OVCAR3 (cell line): ENCODE results near the genes PPT1 and RLF.

- RRBS: no CpG with 5 or more reads among the region's 11 CpGs
Measured at GRCh38 chr1:39816740-39817265, 28.1 kb upstream of the BMP8B start.

- RRBS: no CpG with 5 or more reads among the region's 6 CpGs
Measured at GRCh38 chr1:39926339-39926847, 24.7 kb upstream of the MYCL start.

DNA sequence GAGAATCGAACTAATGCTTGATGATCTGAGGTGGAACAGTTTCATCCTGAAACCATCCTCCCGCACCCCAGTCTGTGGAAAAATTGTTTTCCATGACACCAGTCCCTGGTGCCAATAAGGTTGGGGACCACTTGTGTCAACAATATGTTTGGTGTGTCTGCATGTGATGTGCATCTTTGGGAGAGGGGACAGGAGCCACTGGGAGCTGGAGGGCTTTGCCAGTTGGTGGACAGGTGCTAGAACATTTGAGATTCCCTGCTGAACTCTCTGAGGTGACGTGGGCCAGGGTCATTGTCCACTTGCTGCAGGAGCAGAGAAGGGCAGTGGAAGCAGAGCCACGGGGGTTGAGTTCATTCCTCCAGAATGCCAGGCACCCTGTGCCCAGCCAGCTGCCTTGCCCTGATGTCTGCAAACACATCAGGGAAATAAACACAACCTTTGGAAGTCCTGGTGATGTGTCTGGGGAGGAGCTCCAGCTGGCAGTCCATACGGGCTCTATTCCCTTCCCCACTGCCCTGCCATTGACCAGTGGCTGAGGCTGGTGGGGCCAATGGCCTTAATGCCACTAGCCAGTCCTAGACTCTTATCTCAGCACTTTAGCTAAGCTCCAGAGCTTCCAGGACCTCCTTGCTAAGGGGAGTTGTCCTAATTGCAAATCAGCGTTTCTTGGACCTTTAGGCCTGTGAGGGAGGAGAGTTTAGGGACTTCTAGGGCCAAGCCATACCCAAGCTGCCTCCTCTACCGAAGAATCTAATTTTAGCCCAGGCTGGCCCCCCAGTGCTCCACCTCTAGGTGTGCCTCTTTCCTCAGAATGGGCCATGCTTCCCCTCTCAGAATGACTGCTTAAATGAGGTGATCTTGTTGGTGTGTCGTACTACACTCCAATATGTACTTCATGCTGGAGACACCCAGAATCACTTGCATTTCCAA is 26.1 kb upstream of the MFSD2A start:
- RRBS: no CpG with 5 or more reads among the region's 8 CpGs

DNA sequence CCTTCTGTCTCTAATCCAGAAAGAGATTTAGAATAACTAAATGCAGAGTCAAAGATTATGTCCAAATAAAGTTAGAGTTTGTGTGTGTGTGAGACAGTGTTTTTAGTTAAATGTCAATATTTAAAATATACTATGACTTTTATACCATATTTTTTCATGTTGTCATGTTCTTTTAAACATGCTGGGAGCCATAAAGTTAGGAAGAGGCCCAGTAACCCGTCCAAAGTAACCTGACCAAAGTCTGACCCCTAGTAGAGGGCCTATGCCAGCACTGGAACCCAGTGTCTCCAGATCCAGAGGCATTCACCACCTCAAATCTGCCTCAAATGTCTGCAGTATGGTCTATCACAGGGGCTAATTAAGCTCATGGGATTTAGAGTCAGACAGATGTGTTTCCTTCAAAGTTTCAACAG is 1.6 kb upstream of the CAP1 start:
- RRBS: no CpG with 5 or more reads among the region's 1 CpG

GRCh38 chr1:40059907-40060405 is 19.4 kb downstream of the CAP1 start:
- RRBS: no CpG with 5 or more reads among the region's 5 CpGs

- RRBS: 4% methylated on average over 22 of the region's 57 CpGs
Measured at GRCh38 chr1:40096471-40097528, at the start of gene PPT1. TSS of gene PPT1 (minus strand) at chr1:40097252.

DNA sequence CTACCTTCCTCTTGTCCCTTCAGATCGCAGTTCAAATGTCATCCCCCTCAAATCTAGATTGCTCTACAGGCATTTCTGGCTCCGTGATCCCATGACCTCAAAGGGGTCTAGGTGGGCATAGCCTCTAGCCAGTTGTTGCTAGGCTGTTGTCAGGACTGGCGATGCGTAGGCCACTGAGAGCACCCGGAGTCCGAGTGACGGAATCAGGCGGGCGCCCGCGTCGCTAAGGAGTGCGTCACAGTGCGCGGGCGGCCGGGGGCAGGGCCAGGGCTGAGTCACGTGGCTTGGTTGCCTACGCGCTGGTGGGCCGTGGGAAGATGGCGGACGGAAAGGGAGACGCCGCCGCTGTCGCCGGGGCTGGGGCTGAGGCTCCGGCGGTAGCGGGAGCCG is at the start of gene RLF:
TSS of gene RLF (plus strand) at position 305 of the 390 bp plus-strand sequence.
- RRBS: 4% methylated on average over 15 of the region's 32 CpGs

- RRBS: no CpG with 5 or more reads among the region's 2 CpGs
Measured at GRCh38 chr1:40215434-40216079, 32.2 kb upstream of the TMCO2 start.

DNA sequence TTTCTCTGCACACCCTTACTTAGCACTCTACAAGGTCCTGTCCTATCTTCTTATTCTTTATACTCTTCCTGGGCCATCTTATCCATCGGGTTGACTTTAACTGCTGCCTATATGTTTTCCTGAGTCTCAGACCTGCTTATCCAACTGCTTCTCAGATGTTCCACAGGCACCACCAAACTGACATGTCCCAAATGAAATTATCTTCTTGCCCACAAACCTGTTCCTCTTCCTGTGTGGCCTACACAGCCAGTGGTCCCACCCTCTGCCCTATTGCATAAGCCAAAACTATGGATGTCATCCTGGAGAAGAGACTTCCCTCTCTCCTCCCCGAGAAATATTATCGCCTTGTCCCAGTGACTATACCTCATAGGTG is 22.8 kb upstream of the COL9A2 start:
- RRBS: no CpG with 5 or more reads among the region's 3 CpGs

- RRBS: no CpG with 5 or more reads among the region's 7 CpGs
Measured at GRCh38 chr1:40399803-40401017, 26.7 kb downstream of the SMAP2 start.

DNA sequence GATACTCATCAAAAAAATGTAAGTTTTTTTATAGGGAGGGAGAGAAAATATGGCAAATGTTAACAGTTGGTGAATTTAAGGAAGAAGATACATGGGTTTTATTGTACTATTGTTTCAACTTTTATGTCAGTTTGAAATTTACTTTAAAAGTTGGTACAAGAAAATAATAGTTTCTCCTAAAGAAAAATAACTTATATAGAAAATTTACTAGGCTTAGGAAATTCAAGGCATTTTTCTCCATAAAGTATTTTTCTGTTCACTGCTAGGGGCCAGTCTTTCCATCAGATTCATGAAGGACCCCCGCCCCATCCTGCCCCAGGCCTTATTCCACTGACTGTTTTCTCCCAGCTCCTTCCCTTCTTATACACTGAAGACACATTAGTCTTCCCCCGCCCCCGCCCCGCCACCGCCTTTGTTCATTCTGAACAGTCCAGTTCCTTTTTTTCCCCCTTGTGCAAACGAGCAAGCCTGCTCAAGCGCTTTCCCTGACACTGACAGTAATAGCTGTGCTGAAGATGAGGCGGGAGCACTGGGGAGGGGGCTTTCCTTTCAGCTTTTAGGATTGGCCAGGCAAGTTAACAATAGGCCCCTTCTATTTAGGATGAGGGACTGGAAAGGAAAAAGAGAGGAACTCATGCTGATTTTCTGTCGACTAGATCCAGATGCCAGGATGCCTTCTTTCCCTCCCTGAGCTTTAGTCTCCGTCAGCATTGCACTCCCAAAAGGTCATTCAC is 29.0 kb upstream of the ZFP69B start:
- RRBS: no CpG with 5 or more reads among the region's 10 CpGs

DNA sequence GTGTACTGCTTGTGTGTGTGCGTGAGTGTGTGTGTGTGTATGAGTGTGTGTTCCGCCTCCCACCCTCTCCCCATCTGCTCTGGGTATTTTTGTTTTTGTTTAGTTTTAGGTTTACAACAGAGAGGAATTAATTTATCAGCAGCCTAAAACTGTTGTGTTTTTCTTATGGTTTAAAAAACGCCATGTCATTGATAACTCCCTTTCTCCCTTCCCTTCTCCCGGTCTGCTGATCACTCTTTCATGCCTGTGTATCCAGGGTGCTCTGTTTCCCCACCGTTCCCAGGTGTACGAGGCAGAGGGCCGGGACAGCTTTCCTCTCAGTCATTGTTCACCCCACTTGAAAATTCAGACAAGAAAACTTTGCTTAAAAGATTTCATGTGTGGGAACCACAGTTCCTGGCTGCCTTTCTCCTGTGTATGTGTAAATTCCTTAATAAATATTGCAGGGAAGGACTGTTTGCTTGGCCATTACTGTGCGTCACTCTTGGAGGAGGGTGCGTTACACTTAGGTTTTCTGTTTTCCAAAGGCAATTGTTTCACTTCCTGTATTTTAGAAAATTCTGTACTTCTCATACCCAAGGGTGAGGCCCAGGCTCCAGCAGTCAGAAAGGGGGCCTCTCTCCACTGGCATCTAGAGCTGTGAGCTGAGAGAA is 27.3 kb upstream of the ZFP69B start:
- RRBS: 100% methylated on average over 4 of the region's 9 CpGs

GRCh38 chr1:40450870-40451441 is 680 bp downstream of the ZFP69B start:
- RRBS: no CpG with 5 or more reads among the region's 10 CpGs

- RRBS: no CpG with 5 or more reads among the region's 19 CpGs
Measured at GRCh38 chr1:40782464-40783003, 1.1 kb upstream of the KCNQ4 start.

- RRBS: no CpG with 5 or more reads among the region's 2 CpGs
Measured at GRCh38 chr1:40990329-40990861, 10.9 kb downstream of the CTPS1 start.

DNA sequence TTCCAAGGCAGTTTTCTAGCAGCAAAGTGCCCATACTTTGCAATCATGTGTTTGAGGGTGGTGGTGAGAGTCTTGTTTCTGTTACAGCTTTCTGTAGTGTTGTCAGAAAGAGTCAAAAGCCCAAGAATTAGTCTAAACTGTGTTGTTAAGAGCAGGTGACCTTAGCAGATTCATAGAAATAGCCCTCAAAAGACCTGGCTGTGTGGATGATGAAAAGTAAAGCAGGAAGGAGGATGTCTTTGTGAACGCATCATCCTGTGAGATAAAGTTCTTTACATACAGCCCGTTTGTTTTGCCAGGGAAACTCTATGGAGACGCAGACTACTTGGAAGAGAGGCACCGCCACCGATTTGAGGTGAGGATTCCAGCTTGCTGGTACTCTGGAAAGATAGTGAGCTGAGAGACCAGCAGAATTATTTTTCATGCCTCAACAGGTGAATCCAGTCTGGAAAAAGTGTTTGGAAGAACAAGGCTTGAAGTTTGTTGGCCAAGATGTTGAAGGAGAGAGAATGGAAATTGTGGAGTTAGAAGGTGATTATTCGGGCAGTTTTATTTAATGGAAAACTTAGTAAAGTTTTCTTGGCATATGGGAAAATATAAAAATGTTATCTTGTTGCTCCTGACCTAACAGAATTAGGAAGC is 13.0 kb downstream of the SLFNL1 start:
- RRBS: no CpG with 5 or more reads among the region's 6 CpGs

DNA sequence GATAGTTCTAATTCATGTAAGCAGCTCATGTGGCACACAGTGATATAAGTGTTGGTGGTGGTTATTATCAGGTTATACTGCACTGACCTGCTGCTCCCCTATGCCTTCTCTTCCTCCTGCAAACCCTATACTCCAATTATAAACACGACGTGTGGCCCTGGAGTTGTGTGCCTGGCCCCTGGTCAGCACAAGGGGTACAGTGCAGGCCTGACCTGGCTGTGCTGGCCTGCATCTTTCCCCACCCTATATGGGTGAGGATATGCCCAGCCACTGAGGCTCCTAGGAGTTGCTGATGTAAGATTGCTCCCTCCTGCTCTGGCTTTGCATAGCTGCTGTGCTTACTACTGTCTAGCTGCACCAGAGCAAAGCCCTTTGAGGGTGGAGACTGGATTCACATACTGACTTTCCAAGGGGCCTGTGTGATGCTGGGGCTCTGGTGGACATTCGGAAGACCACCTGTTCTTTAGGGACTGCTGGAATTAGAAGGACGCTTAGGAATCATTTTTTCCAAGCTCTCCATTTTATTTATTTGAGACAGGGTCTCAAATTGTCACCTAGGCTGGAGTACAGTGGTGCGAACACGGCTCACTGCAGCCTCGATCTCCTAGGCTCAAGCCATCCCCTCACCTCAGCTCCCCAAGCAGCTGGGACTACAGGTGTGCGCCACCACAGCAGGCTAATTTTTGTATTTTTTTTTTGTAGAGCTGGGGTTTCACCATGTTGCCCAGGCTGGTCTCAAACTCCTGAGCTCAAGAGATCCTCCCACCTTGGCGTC is 4.9 kb upstream of the SLFNL1 start:
- RRBS: no CpG with 5 or more reads among the region's 9 CpGs

GRCh38 chr1:41035095-41035756 is 13.7 kb upstream of the SLFNL1 start:
- RRBS: no CpG with 5 or more reads among the region's 3 CpGs

- RRBS: no CpG with 5 or more reads among the region's 1 CpG
Measured at GRCh38 chr1:41170542-41171587, 71.2 kb downstream of the SCMH1 start.

GRCh38 chr1:41341912-41342527 is 99.9 kb upstream of the SCMH1 start:
- RRBS: 22% methylated on average over 3 of the region's 13 CpGs